A673 (cell line): ENCODE data around the genes SLC17A9, YTHDF1 and KCNQ2.

DNA sequence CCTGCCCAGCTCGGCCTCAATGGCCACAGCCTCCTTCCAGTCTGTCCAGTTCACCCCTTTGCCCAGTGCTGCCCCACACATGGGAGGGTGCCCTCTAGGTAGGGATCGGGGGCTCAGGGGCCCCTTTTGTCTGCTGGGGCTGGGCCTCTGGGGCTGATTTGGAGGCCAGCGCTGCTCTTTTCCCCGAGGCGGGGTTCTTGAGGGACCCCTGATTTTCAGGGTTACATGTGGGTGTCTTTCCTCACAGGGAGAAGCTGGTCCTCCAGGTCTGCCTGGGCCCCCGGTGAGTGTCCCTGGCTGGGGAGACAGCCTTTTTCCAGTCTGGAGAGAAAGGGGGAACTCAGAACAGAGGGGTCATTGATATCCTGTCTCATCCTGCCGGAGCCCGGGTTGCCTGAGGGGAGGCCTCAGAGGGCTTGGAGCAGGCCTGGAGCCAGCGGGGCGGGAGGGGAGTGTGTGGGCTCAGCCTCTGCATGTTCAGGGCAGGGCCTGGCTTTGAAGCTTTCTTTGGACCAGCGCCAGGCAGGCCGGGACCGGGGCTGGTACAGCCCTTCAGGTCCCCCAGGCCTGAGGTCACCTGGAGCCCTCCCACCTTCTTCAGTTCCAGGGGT, 1.5 kb downstream of the COL9A3 start:
- PRO-cap = no peak

DNA sequence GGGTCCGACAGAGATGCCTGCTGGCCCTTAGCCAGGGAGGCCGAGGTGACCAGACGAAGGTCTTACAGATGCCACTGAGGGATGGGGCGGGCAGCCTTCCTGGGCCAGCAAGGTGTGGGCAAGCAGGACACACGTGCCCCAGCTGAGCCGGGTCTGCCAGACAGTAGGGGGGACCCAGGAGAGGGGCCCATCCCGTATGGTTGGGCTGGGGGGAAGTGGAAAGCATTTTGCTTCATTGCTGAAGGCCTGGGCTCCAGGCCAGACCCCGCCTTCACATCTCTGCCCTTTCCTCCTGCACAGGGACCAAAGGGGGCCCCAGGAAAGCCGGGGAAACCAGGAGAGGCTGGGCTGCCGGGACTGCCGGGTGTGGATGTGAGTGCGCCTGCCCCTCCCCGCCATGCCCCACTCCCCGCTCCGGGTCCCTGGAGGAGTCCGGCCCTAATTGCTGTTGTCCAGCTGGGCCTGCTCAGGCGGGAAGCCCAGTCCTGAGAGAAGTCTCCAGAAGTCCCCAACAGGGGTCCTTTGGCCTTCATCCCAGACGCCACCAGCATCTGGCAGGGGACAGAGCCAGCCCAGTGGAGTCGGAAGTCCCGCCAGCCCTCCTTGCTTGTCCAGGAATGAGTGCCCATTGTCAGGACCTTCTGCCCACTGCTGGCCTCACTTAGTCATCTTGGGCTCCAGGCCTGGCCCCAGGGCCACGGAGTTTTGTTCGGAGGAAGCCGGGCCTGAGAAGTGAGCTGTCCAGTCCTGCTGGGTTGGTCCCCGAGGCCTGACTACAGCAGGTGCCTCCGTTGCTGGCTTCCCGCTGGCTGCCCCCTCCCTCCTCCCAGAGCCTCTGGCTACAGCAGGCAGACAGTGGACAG, 2.3 kb downstream of the COL9A3 start:
- PRO-cap = no peak

DNA sequence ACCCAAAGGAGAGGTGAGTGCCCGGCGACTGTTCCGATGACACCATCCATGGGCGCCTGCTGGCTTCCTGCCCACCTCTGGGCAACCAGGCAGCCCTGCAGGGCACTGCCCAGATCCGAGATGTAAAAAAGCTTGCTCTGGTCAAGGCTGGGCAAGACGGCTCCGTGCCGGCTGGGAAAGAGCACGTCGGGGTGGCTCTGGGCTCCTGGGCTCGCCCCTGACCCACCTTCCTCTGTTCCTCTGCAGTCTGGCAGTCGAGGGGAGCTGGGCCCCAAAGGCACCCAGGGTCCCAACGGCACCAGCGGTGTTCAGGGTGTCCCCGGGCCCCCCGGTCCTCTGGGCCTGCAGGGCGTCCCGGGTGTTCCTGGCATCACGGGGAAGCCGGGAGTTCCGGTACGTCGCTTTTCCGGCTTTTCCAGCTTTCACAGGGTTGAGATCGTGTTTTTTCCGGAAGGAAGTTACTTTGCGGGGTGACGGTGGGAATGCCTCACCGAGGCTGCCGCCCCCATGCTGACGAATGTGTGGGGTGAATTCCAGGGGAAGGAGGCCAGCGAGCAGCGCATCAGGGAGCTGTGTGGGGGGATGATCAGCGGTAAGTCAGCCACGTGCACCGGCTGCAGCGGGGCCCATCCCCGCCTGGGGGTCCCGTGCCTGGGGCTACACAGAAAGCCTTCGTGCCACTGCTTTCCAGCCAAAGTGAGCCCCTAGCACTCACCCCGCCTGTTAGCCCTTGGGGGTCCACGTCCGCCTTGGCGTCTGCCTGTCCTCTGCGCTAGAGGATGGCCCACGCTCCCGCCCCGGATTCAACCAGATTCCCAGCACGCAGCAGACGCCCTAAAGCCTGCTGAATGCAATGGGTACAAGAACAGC, 19.3 kb downstream of the COL9A3 start:
- PRO-cap = bidirectional peak, plus-strand start at position 461 of the sequence, minus-strand start at position 426 of the sequence

- PRO-cap = no peak
Measured at GRCh38 chr20:62840065-62840579, 21.5 kb downstream of the TCFL5 start.

- PRO-cap = no peak
Measured at GRCh38 chr20:62876833-62877382, 15.3 kb upstream of the TCFL5 start.

DNA sequence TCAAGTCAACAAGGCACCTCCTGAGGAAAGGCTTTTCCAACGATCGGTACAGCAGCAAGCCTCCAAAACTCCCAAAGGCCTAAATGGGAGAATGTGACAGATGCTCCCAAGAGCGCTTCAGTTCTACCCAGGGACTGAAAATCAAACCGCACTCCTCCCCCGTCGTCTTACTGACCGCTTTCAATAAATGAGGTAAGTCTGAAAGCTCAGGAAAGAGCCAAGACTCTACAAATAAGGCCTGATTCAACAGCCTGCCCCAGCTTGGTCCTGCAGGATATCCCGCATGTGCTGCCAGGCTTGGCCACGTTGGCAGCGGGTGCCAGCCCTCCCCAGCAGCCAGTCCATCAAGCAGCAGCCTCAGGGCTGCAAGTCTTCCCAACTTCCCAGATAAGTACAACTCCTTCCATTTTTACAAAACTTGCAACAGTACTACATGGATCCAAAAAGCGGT, 28.3 kb downstream of the DIDO1 start:
- PRO-cap = no peak

GRCh38 chr20:62905810-62906634, 20.3 kb downstream of the DIDO1 start:
- PRO-cap = no peak

DNA sequence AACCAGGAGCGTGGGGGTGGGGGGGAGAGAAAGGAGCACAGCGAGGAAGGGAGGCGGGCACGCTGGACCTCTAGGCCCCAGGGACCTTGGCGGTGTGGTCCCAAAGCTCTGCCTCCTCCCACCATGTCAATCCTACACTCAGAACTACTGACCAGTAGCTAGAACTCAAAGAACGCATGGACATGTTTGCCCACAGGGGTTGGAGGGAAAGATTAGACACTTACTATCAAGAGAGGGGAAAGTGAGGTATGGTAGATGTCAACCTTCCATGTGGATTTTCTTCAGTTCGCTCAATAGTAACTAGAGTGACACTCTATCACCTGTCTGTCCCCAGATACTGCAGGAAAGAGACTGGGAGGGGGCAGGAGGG, 776 bp upstream of the DIDO1 start:
- PRO-cap = no peak

- PRO-cap = no peak
Measured at GRCh38 chr20:62935731-62936541, 2.0 kb upstream of the GID8 start.

DNA sequence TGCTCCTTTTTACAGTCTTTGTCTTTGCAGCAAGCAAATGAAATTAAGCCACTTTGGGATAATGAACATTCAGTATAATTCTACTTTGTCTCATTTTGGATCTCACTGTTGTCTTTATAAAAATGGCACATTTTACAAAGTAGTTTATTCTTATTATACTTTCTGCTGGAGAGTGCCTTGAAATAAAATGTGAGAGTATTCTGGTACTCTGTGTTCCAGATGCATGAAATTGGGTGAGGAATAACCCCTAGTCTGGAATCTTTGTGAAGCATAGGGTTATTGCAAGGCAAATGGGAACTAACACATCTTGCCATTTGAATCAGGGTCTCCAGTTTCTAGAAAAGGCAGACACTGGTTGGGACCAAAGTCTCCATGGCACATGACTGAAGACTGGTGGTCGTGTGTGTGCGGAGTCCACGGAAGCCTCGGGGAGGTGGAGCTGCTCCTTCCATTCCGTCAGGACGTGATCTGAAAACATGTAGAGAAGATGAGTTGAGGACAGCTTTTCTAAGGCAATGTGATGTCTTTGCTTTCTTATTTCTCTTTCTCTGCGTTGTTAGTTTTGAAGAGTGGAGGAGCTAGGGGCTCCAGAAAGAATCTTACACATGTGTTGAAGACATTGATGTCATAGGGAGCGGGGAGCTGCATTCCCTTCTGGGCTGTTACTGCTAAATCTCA, 5.0 kb upstream of the SLC17A9 start:
- PRO-cap = no peak

- PRO-cap = no peak
Measured at GRCh38 chr20:62952296-62953172, at the start of gene SLC17A9. Gene SLC17A9 (plus strand): TSS chr20:62952709.

DNA sequence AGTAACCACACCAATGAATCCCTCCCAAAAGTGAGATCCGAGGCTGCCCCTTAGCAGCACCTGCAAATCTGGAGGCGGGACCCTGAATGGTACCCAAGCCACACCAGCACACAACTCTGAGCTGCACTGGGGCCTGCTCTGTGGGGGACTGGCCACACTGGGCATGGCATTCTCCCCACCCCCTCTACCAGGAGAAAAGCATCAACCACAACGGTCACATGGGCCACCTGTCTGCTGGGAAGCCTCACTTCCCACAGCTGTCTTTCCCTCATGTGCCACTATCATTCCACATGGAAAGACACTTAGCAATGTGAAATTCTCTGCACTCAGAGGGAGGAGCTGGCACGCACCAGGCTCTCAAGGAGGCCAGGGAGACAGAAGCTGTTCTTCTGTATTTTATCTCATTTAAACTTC, 19.2 kb downstream of the YTHDF1 start:
- PRO-cap = no peak

DNA sequence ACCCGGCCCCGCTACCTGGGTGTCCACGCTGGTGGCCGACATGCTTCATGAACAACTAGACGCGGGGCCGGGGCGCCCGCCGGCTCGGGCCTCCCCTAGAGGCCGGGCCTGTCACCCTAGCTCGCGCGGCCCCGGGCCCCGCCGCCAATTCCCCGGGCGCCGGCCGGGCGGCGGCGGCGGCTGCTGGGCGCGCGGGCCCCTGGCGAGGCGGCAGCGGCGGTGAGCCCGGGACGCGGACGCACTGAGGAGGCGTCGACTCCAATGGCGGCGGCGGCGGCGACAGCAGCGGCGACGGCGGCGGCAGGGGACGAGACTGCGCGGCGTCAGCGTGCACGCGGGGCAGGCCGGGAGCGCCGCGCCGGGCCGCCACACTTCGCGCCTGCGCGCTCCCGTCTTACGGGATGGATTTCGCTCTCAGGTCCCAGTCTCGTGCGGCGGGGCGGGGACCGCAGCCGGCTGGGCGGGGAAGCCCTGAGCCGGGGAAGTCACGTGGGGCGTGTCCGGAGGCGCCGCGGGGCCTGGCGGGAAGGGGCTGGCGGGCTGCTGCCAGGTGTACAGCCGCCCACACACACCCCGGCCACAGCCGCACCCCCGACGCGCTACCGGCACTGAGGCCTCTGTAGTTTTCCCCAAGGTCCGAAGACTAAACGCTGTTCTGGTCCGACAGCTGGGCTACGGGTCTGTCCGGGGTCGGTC, at the start of gene YTHDF1:
TSS of gene YTHDF1 (minus strand) at position 281 of the 696 bp plus-strand sequence.
- PRO-cap = bidirectional peak, plus-strand start at position 497 of the sequence, minus-strand start at position 315 of the sequence

DNA sequence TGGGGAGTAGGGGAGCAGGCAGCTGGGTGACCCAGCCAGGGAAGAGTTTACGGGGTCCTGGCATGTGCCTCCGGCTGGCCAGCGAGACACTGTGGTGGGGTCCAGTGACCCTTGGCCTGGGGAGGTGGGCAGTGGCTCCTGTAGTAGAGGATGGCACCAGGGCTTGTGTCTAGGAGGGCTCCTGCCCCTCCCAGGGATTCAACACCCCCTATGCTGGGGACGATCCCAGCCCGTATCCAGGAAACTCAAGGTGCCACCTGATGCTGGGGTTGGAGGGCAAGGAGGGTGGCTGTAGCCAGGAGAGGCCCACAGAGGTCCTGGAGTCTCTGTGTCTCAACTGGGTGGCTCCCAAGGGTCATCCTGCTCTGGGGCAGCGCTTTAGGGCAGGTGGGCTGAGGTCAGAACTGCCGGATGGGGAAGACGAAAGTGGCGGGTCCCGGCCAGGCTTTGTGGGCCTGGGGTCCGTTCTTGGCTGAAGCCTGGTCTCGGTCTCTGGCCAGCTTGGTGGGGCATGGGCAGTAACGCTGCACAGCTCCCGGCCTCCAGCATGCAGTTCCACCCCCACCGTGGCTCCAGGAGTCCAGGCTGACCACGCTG, 2.9 kb upstream of the COL20A1 start:
- PRO-cap = no peak

GRCh38 chr20:63370736-63371106, 9.6 kb upstream of the CHRNA4 start:
- PRO-cap = no peak

DNA sequence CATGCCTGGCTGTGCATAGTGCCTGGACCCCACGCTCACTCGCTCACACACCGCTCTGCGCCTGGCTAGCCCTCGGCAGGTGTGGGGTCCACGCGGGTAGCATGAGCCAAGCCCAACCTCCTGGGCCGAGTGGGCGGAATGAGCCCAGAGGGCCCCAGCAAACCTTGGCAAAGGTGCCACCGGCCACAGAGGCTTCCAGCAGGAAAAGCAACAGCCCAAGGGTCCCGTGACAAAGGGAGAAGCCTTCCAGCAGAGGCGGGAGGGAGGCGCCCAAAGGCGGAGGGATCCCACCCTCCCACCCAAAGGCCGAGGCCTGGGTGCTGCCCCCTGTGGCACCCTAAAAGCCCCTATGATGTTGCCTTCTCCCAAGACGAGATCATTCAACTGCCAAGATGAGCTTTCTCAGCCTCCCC, 19.5 kb upstream of the CHRNA4 start:
- PRO-cap = no peak

DNA sequence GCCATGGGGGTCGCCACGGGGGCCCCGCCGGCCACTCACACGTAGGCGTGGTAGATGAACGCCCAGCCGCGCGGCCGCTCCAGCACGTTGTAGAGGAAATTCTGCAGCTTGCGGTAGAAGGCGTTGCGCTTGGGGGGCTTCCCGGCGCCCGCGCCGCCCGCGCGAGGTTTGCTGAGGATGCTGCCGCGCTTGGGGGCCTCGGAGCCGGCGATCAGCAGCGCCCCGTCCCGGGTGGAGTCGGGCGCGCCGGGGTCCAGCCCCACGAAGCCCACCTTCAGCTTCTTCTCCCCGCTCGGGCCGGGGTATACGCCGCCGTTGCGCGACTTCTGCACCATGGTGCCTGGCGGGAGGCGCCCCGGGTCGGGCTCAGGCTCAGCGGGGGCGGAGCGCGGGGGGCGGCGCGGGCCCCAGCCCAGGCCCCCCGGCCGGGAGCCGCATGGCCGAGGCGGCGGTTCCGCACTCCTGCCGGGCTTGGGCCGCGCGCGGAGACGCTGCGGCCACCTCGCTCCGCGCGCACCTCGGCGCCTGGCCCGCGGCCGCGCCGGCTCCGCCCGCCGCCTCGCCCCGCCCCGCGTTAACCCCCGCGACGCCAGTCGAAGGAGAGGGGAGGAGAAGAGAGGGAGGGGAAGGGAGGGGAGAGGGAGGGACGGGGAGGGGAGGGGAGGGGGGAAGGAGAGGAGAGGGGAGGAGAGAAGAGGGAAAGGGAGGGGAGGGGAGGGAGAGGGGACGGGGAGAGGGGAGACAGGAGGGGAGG, at the start of gene KCNQ2:
TSS of gene KCNQ2 (minus strand) at position 527 of the 754 bp plus-strand sequence.
- PRO-cap = unidirectional peak, minus-strand start at position 103 of the sequence; unidirectional peak, minus-strand start at position 527 of the sequence

DNA sequence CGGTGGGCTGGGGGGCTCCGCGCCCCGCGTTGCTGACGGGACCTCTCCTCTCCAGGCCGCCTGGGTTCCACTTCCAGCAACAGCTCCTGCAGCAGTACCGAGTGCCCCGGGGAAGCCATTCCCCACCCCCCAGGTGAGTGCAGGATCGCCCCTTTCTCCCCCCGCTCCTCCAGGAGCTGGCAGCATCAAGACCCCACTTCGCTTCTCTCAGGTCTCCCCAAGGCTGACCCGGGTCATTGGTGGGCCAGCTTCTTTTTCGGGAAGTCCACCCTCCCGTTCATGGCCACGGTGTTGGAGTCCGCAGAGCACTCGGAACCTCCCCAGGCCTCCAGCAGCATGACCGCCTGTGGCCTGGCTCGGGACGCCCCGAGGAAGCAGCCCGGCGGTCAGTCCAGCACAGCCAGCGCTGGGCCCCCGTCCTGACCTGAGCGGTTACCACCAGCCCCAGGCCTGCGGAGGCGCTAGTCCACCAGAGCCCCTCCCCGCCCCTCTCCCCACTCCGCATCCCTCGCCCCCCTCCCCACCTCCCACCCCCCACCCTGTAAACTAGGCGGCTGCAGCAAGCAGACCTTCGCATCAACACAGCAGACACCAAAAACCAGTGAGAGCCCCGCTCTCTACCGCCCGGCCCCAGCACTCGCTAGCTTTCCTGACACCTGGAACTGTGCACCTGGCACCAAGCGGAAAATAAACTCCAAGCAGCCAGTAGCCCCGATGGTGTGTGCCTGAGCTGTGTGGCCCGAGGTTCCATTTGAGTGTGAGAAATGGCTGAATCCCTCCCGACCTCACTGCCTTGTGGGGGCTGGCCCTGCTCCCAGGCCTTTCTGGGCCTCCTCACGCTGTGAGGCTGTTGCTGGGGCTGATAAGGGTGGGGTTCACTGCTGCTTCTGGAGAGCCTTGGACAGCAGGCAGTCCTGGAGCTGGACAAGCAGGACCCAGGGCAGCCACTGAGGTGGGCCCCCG, 1.2 kb downstream of the PPDPF start:
- PRO-cap = no peak

DNA sequence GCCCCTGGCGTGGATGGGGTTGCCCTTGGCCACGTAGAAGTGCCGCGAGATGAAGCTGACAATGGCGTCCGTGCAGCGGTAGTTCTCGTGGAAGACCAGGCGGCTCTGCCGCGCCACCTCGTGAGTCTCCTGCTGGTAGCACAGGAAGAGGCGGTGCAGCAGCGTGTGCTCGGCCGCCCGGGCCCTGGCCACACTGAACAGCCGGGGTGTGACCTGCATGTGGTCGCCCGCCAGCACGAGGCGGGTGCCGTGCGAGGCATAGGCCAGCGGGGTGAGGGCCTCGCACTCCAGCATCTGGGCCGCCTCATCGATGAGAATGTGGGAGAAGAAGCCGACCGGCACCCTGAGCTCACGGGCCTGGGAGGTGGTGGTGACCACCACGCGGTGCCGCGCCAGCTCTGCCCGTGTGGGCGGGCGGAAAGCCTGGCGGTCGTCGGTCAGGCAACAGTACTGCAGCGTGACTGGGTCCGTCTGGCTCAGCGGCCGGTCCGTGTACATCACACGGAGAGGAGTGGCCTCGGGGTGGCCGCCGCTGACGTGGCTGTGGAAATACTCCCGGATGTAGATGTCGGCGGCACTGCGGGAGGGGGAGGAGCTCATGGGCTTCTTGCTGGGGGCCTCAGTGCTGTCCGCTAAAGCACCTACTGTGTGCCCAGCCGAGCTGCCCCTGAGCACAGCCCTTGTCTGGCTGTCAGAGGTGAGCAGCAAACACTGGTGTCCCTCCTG, 6.8 kb downstream of the HELZ2 start:
- PRO-cap = no peak

- PRO-cap = no peak
Measured at GRCh38 chr20:63612258-63612876, 14.5 kb downstream of the GMEB2 start.